Bronchial epithelial cell (primary cell): ENCODE measurements around the genes ARSI and MYOZ3.

DNA sequence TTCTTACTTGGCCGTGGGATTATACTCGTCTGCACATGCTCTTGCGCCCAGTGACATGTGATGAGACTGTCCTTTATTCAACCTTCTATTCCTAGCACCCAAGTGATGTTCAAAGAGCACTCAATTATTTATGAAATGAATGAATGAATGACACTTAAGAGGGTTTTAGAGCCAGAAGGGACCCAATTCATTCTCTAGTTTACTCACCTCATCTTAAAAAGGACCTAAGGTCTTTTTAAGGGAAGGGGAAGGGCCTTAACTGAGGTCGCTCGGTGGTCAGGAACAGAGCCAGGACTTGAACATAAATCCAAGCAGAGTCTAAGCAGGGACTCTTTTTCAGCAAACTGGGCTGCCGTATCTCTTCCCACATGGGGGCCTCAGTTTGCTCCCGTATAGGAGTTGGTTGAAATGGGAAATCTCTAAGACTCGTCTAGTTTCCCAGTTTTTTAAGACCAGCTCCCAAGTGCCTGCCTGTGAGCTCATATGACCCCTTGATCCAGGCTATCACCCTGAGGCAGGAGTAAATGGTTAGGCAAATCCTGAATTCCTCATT lies 3.3 kb downstream of the ARSI start:
- RRBS, 2 experiments, result no CpG with 5 or more reads among the region's 8 CpGs

- RRBS, 2 experiments, result 5 to 7% methylated on average over 30 to 35 of the region's 95 CpGs
Observed at GRCh38 chr5:150302083-150303404, at the start of gene ARSI. TSS of gene ARSI (minus strand) at chr5:150302905.

DNA sequence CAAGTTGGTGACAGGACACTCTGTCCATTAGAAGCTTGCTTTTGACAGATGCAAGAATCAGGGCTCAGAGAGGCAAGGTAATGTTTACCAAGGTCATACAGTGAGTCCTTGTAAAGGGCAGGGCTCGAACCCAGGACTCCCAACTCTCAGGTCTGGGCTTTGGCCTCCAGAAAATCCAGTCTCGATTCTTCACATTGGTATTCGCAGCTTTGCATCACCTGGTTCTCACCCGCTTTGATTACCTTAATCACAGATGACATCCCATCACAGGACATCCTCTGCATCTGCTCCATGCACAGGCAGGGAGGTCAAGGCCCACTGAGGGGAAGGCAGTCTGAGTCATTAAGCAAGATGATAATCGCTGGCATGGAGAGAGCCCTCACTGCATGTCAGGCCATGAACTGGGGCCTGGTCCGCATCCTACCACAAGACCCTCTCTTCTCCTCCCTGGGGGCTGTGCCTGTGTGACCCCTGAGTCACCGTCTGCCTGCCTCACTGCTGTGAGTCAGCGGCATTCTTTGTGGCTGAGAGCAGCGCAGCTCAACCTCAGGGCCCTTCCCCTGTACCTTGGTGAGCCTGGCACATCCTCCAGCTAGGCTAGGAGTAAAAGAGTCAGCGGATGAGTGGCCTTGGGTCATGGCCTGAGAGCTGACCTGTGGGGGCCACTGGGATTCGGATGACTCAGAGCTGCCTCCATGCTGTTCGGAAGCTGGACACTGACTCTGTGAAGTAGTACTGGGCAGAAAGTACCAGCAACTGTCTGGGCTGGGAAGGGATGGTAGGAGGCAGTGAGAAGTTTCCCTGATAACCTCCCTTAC lies 14.3 kb upstream of the ARSI start:
- RRBS, 2 experiments, result no CpG with 5 or more reads among the region's 12 CpGs

DNA sequence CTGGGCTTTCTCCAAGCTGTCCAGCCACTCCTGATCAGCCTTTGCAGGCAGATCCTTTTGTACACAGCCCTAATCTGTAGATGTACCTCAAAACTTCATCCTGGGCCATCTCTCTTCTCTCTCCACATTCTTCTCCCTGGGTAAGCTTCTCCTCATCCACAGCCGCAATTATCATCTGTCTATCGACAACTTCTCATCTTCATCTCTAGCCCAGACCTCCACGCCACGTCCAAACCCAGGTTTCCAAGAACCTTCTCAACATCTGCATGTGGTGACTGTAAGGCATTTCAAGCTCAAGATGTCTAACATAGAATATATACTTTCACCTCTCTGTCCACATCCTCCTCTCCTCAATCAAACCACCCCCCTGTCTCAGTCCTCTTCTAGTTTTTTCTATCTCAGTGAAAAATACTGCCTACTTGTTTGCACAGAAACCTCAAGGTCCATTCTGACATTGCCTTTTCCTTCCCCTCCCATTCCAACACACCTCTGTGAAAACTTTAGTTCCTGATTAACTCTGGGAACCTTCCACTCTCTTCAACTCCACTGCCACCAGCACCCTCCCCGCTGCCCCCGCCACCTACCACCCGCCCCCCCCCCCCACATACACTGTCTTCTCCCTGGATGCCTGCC lies 2.5 kb upstream of the TCOF1 start:
- RRBS, 2 experiments, result no CpG with 5 or more reads among the region's 7 CpGs

GRCh38 chr5:150363378-150363857 lies 5.9 kb downstream of the TCOF1 start:
- RRBS, 2 experiments, result no CpG with 5 or more reads among the region's 5 CpGs

GRCh38 chr5:150389806-150390628 lies 22.7 kb downstream of the CD74 start:
- RRBS, 2 experiments, result no CpG with 5 or more reads among the region's 12 CpGs

DNA sequence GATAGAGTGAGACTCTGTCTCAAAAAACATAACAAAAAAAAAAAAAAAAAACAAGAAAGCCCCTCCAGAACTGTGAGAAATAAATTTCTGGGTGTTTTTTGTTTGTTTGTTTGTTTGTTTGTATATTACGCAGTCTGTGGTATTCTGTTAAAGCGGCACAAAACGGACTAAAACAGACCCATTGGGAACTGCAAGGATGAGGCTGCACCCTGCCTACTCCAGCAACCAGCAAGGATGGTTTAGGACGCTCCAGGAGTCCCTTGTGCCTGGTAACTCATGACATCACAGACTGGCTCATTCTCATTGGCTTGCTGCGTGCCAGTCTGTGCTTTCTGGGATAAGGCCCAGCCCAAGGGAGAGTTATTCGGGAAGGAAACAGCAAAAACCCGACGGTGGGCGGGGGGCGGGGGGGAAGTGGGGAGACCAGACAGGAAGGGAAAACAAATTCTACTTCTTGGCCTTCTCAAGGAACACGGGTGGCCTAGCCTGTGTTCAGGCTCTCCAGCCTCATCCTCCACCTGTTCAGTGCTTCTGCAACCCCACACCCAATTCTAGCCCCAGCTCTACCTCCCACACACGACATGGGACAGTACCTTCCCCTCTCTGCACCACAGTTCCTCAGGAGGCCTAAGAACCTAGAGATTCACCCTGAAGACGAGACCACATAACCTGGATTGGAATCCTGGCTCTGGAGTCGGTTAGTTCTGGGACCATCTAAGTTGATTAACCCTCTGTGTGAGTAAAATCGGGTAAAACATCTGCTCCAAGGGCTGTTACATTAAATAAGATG lies 2.8 kb downstream of the CD74 start:
- RRBS, 2 experiments, result no CpG with 5 or more reads among the region's 15 CpGs

DNA sequence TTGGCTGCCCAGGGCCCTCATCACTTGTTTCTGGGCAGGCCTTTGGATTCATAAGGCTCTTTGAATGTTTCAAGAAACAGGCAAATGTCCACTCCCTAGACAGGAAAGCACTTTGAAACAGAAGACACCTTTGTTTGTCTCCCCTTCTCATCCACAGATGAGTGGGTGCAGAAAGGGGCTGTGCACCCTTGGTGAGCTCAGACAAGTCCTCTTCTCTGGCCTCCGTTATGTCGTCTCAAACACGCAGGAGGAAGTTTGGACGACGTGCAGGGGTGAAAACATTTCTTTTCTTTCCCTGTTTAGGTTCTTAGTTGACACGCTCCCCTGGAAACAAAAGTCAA lies 220 bp upstream of the CD74 start:
- RRBS, 2 experiments, result no CpG with 5 or more reads among the region's 6 CpGs

- RRBS, 2 experiments, result no CpG with 5 or more reads among the region's 16 CpGs
Observed at GRCh38 chr5:150414194-150414909, 1.6 kb upstream of the CD74 start.

- RRBS, 2 experiments, result no CpG with 5 or more reads among the region's 12 CpGs
Observed at GRCh38 chr5:150435921-150436576, 13.5 kb downstream of the RPS14 start.

GRCh38 chr5:150442416-150443241 lies 6.9 kb downstream of the RPS14 start:
- RRBS, 2 experiments, result no CpG with 5 or more reads among the region's 10 CpGs

- RRBS, 2 experiments, result no CpG with 5 or more reads among the region's 13 CpGs
Observed at GRCh38 chr5:150488363-150489450, 19.2 kb upstream of the NDST1 start.

- RRBS, 2 experiments, result no CpG with 5 or more reads among the region's 10 CpGs
Observed at GRCh38 chr5:150506409-150506927, 1.5 kb upstream of the NDST1 start.

- RRBS, 2 experiments, result no CpG with 5 or more reads among the region's 5 CpGs
Observed at GRCh38 chr5:150552338-150552660, 44.4 kb downstream of the NDST1 start.

- RRBS, 2 experiments, result no CpG with 5 or more reads among the region's 4 CpGs
Observed at GRCh38 chr5:150610231-150610713, 30.2 kb upstream of the SYNPO start.

- RRBS, 2 experiments, result no CpG with 5 or more reads among the region's 21 CpGs
Observed at GRCh38 chr5:150614916-150615758, 25.3 kb upstream of the SYNPO start.

GRCh38 chr5:150658883-150660048 lies 1.8 kb upstream of the MYOZ3 start:
- RRBS, 2 experiments, result no CpG with 5 or more reads among the region's 12 CpGs

GRCh38 chr5:150660423-150661392 lies at the start of gene MYOZ3:
TSS of gene MYOZ3 (plus strand) at chr5:150661251.
- RRBS, 2 experiments, result no CpG with 5 or more reads among the region's 12 CpGs

DNA sequence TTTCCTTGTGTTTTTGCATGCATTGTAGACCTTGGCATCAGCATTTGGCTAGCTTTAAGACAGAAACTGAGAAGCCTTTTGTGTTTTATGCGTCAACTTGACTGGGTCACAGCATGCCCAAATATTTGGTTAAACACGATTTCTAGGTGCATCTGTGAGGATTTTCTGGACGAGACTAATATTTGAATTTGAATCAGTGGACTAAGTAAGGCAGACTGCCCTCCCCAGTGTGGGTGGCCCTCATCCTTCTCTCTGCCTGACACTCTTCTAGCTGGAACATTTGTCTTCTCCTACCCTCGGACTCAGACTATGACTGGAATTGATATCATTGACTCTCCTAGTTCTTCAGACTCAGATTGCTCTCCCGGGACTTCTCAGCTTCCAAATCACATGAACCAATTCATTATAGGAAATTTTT lies 20.4 kb upstream of the GPX3 start:
- RRBS, 2 experiments, result no CpG with 5 or more reads among the region's 5 CpGs

- RRBS, 2 experiments, result no CpG with 5 or more reads among the region's 13 CpGs
Observed at GRCh38 chr5:151028281-151029200, 8.2 kb downstream of the GPX3 start.